Placental epithelial cell (primary cell): ENCODE data around the genes OR4M1, PNP, ANG and SLC39A2.

DNA sequence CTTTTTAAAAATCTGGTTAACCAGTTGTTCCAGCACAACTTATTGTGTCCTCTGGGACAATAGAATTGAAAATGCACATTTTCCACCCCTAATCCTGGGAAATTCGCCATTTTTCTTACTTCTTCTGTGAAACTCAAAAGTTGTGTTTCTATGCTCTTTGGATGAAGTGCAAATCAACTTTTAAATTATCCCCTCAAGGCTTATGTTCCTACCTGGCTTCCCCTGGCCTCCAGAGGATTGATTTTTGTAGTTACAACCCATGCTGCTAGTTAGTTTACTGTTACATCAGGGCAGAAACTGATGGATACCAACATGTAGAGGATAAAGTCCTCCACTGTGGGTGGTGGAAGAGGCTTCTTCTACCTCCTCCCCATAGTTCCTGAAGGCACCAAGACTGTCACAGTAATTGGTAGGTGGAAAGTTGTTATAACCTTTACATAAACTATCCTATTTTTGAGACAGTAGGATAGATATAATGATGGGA lies at the start of gene OR4M1:
TSS of gene OR4M1 (plus strand) at position 320 of the 484 bp plus-strand sequence.
- CAGE, long polyA plus RNA = no peak

DNA sequence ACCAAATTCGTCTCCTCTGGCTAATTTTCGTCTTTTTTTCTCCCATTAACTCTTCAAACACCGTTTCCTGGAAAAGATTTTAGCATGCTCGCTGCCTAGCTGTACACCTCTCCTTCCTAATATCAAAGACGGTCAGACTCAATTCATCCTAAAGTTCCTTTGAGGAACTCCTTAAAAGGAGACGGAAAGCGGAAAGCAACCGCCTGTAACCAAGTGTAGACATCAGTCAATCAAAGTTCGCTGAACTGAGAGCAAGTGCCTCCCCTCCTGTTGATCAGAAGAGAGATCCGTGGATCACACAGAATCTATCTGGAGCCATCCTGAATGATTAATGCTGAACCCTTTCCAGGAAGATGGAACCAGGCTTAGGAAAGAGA lies 411 bp upstream of the TEP1 start:
- CAGE, long polyA plus RNA = no peak

DNA sequence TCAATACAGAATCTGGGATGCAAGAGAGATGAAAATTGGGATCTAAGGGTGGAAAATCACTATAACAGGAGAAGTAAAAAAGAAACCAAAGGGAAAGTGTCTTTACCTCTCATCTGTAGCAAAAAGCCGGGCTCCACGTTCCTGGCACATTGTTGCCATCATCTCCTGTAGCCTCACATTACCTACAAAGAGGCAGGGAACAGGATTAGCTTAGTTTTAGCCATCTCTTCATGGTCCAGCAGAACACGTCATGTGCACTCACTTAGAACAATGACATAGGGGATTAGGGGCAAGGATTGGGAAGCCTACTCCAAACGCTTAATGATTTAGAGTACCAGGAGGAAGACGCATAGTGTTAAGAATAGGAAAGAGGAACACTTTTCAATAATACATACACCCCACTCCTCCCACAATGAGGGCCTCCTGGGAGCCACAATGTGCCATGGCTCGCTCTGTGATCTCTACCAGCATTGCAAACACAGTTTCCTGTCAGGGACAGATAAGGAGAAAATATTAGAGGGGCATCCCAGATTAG lies 7.0 kb downstream of the OSGEP start:
- CAGE, long polyA plus RNA = no peak

GRCh38 chr14:20468956-20469939 lies at the start of gene PNP:
Gene PNP (plus strand): TSS chr14:20469406.
- CAGE, long polyA plus RNA = no peak

DNA sequence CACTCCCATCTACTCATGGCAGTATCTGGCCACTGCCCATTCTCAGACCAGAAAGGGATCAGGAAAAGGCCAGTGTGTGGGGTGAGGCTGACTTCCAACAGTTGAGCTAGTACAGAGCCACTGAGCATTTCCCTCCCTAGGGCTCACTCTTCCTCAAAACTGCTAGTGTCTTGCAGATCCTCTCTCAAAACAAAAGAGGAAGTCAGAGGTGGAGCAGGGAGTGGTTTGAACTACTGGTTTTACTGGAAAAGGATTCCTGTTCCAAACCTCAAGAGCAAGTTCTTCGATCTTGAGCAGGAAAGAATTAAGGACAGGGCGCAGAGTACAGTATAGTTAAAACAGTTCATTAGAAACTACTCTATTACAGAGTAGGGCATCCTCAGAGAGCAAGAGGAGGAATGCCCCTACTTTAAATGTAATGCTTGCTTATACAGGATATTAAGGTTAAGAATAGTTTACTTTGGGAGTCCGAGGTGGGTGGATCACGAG lies 24.5 kb downstream of the PNP start:
- CAGE, long polyA plus RNA = no peak

GRCh38 chr14:20503847-20504342 lies 34.7 kb downstream of the PNP start:
- CAGE, long polyA plus RNA = no peak

GRCh38 chr14:20559363-20559838 lies 31.8 kb downstream of the RNASE12 start:
- CAGE, long polyA plus RNA = no peak

DNA sequence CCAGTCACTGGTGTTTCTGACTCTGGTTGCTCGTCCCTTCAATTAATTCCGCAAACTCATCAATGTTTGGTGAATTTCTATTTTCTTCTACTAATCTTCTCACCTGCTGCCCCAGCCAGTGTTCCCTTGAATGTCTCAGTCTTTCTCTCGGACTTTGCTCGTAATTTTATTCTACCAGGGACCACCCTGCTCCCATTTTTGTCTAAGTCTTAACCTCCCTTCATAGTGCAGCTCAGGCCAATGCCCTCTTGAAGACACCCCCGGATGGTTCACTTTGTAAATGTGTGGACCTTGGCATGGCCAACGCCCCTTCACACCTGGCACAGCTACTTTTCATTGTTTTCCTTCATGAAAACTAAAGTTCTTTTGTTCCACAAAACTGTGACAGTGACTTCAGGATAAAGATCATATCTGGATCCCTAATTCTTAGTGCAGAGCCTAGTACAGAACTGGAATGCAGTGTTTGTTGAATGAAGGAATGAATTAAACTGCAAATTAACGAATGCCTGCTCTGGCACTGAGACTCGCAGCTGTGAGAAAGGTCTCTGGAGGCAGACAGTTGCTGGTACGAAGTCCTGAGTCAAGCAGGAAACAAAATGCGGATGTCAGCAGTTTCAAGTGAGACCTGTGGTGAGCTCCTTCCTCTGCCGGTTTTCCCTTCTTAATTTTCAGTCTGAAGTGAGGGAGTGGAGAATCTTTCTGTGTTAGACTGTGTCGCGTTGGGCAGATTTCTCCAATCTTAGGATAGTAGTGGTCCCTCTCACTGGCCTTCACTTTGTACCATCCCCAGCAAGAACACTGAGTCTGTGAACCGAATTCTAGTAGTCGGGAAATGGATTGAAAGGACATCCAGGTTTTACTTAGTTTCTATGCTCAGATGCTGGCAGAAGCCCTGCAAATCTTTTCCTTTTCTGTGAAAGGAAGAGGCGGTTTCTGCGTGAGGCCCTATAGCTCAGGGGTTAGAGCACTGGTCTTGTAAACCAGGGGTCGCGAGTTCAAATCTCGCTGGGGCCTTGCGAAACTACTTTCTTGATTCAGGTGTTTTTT lies 3.3 kb upstream of the RNASE4 start:
- CAGE, long polyA plus RNA = no peak

- CAGE, long polyA plus RNA = no peak
Observed at GRCh38 chr14:20685900-20686450, 1.6 kb downstream of the RNASE4 start.

GRCh38 chr14:20688269-20688936 lies at the start of gene ANG:
Gene ANG (plus strand): TSS chr14:20688764.
- CAGE, long polyA plus RNA = no peak

DNA sequence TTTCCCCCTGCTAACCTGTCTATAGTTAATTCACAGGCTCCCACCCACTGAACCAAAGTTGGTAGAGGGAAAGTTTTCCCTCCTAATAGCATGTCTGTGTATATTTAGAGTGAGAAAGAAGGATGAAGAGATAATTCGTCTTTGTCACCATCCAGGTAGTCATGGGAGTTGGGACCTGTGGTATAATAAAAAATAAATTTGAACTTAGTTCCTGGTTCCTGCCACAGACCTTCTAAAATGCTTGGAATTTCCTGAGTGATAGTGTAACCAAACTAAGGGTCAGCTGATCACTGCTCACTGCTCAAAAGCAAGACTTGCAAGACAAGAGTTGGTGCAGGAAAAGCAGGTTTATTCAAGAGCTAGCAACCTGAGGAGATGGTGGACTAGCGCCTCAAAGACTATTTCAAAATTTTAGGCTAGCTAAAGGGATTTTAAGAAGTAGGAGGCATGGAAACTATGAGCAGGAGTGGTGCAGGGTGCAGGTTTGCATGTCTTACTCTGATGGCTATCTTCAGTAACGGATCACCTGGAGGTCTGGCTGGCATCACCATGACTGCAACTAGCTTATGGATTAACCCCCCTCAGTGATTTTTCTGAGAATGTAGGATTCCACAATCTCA lies 19.1 kb downstream of the ANG start:
- CAGE, long polyA plus RNA = no peak

GRCh38 chr14:20758529-20759137 lies 9.6 kb upstream of the EDDM3B start:
- CAGE, long polyA plus RNA = no peak

- CAGE, long polyA plus RNA = no peak
Observed at GRCh38 chr14:20801350-20802385, 976 bp downstream of the RNASE1 start.

- CAGE, long polyA plus RNA = no peak
Observed at GRCh38 chr14:20998552-20999446, at the start of gene SLC39A2. Gene SLC39A2 (plus strand): TSS chr14:20999293.

GRCh38 chr14:21020802-21021656 lies 3.8 kb downstream of the NDRG2 start:
- CAGE, long polyA plus RNA = no peak

DNA sequence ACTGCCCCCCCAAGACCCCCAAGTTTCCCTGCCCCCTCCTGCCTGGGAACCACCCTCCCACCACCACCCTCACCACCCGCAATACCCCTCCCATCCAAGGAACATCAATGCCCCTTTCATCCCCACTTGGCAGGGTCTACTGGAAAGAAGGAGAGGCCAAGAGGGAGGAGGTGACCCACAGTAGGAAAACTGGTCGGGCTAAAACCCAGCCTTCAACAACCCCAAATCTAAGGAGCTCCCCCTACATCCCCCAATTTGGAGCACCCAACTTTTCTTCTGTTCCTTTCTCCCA lies 1.5 kb upstream of the NDRG2 start:
- CAGE, long polyA plus RNA = no peak

DNA sequence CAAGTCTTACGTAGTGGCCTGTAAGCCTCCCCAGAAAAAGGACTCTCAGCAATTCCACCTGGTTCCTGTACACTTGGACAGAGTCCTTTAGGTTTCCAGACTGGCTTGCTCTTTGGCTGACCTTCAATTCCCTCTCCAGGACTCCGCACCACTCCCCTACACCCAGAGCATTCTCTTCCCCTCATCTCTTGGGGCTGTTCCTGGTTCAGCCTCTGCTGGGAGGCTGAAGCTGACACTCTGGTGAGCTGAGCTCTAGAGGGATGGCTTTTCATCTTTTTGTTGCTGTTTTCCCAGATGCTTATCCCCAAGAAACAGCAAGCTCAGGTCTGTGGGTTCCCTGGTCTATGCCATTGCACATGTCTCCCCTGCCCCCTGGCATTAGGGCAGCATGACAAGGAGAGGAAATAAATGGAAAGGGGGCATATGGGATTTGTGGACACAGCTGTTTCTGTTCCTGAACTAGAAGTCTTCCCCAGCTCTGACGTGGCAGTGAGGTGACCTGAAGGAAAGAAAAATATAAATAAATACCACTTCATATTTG lies 1.3 kb downstream of the RNASE7 start:
- CAGE, long polyA plus RNA = no peak

DNA sequence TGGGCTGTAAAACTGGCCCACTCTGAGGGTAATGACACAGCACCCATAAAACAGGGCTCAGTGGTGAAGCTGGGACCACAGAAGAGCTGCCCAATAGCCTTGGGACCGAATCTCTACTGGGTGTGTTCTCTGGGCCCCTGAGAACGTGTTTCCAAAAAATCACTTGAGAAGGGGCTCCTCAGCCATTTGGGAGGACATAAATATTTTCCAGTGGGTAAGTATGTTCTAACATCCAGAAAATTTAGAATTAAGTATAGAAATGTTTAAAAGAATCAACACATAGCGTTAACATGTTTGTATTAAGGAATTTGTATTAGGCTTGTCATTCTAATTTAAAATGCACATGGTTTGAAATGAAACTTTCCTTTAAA lies 3.8 kb downstream of the RNASE8 start:
- CAGE, long polyA plus RNA = no peak

DNA sequence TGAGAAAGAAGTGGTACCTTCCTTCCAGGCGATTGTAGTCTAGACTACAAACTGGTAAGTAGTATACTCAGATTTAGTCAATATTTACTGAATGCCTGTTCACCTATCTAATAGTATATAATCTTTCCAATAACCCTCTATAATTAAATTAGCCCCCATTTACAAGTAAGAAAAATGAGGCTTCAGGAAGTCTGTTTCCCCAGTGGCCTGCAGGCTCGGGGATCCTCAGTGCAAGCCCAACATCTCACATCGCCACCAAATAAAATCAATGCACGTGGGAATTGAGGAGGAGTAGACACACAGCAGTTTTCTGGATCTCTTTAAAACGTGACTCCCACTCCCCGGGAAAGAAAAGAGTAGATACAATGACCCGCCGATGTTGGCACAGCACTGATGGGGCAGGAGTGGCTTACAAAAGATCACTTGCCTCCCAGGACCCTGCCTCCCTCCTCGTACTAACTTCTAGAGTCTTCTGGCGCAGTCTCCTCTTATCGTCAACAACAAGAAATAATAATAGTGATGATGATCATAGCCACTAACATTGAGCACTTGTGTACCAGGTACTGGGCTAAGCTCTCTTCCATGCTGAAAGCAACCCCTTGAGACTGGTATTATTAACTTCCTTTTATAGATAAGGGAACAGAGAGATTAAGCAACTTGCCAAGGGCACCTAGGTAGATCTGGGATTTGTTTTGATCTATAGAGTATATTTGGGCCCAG lies 850 bp upstream of the ZNF219 start:
- CAGE, long polyA plus RNA = no peak

DNA sequence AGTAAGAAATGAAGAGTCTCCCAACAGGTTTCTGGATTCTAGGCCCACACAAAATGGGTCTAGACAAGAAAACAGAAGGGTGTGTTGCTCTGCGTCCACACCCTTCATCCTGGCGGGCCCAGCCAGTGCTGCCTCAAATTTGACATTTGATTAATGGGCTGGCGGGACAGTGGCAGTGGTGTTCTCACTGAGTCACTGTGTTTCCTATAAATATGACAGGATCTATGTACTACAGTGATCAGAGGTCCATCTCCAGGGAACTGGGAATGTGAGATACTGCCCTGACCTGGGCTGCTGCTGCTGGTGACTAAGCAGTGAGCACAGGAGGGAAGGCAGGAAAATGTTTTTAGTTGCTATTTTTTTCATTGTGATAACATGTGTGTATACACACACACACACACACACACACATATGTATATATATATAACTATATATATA lies 6.6 kb downstream of the TMEM253 start:
- CAGE, long polyA plus RNA = no peak